Lower leg skin (tissue), 2 donors: ENCODE measurements around a stretch of chr2.

DNA sequence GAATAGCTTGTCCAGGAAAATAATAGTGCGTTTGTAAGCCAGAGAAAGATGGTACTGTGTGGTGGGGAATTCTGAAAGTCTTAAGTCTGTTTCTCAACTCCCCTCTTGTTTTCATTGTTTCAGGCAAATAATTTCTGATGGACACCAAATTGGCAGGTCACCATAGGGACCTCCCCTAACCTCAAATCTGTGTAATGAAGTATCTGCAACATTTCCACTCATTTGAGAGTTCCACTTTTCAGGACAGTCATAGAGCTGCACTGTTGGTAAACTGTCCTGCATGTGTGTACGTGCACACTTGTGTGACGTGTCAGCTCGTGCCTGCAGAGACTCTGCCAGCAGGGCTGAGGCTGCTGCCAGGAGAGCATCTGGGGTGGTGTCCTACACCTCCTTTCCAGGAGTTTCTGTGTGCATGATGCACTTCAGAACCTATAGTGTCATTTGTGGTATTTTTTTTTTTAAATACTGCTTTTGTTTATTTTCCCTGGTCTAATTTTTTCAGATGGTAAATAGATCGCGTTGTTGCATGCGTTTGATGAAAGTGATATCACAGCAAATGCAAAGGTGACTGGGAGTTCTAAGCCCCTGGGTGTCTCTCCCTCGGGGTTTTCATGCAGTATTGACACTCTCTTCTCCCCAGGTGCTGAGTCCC is 195.8 kb downstream of the AGAP1 start:
- PRO-cap: no peak
- RAMPAGE, long total RNA, 2 experiments: no peak in any of the 2 experiments

DNA sequence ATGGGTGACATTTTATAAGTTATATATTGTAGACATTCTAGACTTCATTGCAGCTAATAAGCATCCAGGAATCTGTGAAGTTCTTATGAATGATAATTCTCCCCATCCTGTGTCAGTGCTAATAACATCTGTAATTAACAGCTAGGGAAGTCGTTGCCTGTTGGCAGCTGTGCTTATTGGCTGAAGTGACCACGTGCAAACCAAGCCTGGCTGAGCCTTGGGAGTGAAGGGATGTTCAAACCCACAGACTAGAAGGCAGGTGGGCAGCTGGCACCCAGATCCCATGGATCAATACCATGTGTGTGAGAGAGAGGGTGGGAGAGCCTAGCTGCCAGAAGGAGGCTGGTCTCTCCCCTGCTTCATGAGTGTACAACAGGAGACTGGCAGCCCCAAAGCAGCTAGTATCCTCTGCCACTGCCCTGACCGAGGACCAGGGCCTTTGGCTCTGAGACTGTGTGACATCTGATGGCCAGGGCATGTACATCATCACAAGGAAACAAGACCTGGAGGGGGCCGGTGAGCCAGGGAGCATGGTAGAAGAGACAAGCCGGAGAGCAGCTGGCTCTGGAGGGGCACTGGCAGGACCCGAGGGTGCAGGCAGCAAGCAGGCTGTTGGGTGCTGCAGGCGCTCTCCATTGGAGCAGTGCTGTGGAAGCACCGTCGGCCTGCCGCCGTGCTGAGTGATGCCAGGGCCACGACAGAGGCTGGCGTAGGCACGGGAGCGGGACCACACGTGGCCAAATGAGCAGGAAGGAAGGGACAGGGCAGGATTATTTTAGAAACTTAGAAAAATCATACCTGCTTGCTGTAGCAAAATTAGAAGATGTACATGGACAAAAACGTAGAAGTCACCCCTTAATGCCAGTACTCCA is 335.4 kb downstream of the GBX2 start:
- PRO-cap: no peak
- RAMPAGE, long total RNA, 2 experiments: no peak in any of the 2 experiments

GRCh38 chr2:235863507-235863898 is 304.7 kb downstream of the GBX2 start:
- PRO-cap: no peak
- RAMPAGE, long total RNA, 2 experiments: no peak in any of the 2 experiments

GRCh38 chr2:236125138-236125654 is 43.0 kb downstream of the GBX2 start:
- PRO-cap: no peak
- RAMPAGE, long total RNA, 2 experiments: no peak in any of the 2 experiments

DNA sequence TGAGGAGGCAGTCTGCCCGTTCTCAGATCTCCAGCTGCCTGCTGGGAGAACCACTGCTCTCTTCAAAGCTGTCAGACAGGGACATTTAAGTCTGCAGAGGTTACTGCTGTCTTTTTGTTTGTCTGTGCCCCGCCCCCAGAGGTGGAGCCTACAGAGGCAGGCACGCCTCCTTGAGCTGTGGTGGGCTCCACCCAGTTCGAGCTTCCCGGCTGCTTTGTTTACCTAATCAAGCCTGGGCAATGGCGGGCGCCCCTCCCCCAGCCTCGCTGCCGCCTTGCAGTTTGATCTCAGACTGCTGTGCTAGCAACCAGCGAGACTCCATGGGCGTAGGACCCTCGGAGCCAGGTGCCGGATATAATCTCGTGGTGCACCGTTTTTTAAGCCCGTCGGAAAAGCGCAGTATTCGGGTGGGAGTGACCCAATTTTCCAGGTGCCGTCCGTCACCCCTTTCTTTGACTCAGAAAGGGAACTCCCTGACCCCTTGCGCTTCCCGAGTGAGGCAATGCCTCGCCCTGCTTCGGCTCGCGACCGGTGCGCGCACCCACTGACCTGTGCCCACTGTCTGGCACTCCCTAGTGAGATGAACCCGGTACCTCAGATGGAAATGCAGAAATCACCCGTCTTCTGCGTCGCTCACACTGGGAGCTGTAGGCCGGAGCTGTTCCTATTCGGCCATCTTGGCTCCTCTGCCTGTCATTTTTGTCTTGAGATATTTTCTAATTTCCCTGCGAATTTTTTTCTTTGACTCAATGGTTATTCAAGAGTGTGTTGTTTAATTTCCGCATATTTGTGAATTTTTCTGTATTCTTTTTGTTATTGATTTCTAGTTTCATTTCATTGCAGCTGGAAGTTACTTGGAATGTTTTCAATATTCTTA is 118.0 kb downstream of the IQCA1 start:
- PRO-cap: no peak
- RAMPAGE, long total RNA, 2 experiments: no peak in any of the 2 experiments

- PRO-cap: bidirectional peak, plus-strand start at chr2:236567802, minus-strand start at chr2:236567571
- RAMPAGE, long total RNA, 2 experiments: start-site peak on the plus strand in 2 of 2 experiments, at chr2:236567721-236567796 at its widest, 6 to 14 reads per replicate
Measured at GRCh38 chr2:236567459-236567903, 2.1 kb upstream of the ACKR3 start.

DNA sequence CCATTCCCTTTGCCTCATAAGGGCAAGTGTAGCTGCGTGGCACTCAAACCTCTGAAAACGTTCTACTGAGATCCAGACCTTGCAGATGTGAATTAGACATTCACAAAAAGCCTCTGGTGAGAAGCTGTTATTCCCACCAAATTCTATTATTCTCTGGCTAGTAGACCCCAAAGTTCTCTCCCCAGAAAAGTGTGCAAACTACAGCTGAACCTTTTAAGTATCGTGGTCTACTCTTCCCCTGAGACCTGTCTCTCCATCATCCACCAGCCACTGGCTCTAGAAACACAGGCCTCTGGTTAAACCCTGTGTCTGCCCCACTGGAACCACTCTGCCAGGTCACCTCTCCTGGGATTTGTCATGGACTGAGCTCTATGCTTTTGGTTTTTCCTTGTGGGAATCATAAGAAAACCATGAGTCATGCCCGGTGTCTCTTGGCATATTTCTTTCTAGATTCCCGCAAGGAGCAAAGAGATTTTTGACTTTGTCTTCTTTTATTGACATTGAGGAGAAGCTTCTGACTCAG is 206.9 kb downstream of the ACKR3 start:
- PRO-cap: no peak
- RAMPAGE, long total RNA, 2 experiments: no peak in any of the 2 experiments

- PRO-cap: no peak
- RAMPAGE, long total RNA, 2 experiments: no peak in any of the 2 experiments
Measured at GRCh38 chr2:236928385-236929149, 157.1 kb upstream of the COPS8 start.

DNA sequence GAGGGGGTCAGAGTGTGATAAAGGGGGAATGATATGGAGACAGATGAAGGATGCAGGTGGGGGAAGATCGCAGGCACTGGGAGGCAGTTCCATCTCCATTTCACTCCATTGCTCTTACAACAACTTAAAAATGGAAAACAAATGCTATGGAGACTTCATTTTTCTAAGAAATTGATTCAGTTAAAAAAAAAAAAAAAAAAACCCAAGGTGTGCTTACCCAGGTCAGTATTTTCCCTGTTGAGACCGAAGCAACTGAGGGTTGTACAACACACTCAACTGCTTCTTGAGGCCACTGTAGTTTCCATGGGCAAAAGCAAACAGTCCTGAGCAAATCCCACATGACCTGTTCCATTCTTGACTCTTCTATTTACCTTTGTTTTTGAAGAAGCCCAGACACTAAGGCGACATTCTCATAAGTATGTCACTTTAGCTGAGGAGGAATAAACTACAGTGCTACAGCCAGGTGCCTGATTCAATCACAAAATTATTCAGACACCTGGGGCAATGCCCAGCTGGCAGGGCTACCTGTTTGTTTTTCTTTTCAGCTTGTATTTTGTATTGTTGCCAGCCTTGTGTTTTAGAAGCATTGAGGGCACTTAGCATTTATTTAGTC is 99.3 kb upstream of the COPS8 start:
- PRO-cap: no peak
- RAMPAGE, long total RNA, 2 experiments: no peak in any of the 2 experiments

GRCh38 chr2:236998112-236998820 is 87.4 kb upstream of the COPS8 start:
- PRO-cap: no peak
- RAMPAGE, long total RNA, 2 experiments: no peak in any of the 2 experiments

- PRO-cap: no peak
- RAMPAGE, long total RNA, 2 experiments: no peak in any of the 2 experiments
Measured at GRCh38 chr2:237064171-237064773, 21.4 kb upstream of the COPS8 start.

GRCh38 chr2:237223414-237223874 is 137.8 kb downstream of the COPS8 start:
- PRO-cap: no peak
- RAMPAGE, long total RNA, 2 experiments: no peak in any of the 2 experiments

- PRO-cap: no peak
- RAMPAGE, long total RNA, 2 experiments: start-site peak on the minus strand in 1 of 2 experiments, at chr2:237357346-237357373 at its widest, 19 reads per replicate
Measured at GRCh38 chr2:237356987-237357493, 56.9 kb downstream of the COL6A3 start.

GRCh38 chr2:237362439-237362933 is 51.5 kb downstream of the COL6A3 start:
- PRO-cap: no peak
- RAMPAGE, long total RNA, 2 experiments: no peak in any of the 2 experiments

GRCh38 chr2:237364255-237364564 is 49.8 kb downstream of the COL6A3 start:
- PRO-cap: no peak
- RAMPAGE, long total RNA, 2 experiments: start-site peak on the minus strand in 1 of 2 experiments, at chr2:237364368-237364413 at its widest, 21 reads per replicate

- PRO-cap: bidirectional peak, plus-strand start at chr2:237405490, minus-strand start at chr2:237405151
- RAMPAGE, long total RNA, 2 experiments: no peak in any of the 2 experiments
Measured at GRCh38 chr2:237405340-237405814, 8.6 kb downstream of the COL6A3 start.

DNA sequence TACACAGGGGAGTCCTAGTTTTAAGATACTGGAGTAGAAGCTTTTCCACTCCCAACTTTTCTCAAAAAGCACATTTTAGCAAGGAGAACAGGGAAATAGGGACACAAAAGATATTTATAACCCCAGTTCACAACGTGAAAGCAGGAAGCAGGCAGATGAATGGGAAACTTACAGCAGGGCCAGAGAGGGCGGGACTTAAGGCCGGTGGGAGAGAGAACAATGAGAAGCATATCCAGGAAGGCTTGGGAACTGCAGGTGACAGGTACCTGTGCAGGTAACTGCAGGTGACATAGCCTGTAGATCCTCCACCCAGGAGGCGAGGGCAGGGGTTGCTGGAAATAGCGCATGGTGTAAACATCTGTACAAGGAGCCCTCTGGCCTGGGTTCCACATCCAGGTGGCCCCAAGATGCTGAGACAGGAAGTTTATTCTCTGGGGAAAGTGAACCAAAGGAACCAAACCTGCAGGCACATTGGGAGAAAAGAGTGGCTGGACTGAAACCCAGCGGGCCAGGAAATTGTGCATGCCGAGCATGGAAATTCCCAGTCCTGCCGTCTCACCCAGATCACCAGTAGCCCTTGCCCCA is 24.2 kb upstream of the COL6A3 start:
- PRO-cap: no peak
- RAMPAGE, long total RNA, 2 experiments: no peak in any of the 2 experiments

DNA sequence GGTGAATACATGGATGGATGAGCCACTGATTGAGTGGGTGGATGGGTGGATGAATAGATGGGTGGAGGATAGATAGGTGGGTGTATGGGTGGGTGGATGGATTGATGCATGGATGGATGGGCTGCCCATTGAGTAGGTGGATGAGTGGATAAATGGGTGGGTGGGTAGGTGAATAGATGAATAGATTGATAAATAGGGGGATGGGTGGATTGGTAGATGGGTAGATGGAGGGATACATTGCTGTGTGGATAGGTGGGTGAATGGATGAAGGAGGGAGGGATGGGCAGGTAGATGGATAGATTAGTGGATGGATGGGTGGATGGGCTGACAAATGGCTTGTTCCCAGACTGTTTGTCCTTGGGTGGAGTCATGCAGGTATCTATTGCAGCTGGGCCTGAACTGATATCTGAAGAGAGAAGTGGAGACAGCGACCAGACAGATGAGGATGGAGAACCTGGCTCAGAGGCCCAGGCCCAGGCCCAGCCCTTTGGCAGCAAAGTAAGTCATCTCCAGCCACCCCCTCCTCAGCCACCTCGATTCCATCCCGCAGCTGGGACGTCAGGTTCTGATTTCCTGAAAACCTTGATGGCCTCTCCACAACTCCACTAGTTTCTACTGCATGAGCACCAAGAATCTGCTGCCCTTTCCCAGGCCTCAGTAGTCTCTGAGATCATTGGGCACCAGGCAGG is 31.2 kb downstream of the MLPH start:
- PRO-cap: no peak
- RAMPAGE, long total RNA, 2 experiments: no peak in any of the 2 experiments

DNA sequence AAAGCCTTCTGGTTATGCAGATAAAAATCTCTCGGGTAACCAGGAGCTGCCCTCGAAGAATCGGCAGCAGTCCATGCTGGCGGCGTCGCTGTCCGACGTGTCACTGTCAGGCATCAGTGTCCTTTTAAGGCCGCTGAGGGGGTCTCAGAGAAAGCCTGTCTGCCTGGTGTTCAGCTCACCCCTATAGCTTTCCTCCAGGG is 28.0 kb upstream of the PRLH start:
- PRO-cap: no peak
- RAMPAGE, long total RNA, 2 experiments: no peak in any of the 2 experiments

GRCh38 chr2:237576996-237577678 is 10.8 kb downstream of the PRLH start:
- PRO-cap: no peak
- RAMPAGE, long total RNA, 2 experiments: no peak in any of the 2 experiments